Vein endothelial cell (primary cell): ENCODE measurements around a stretch of chr14.

- CAGE, long polyA plus RNA: no peak
These were observed 16.0 kb downstream of the PACS2 start for GRCh38 chr14:105330434-105331021.

DNA sequence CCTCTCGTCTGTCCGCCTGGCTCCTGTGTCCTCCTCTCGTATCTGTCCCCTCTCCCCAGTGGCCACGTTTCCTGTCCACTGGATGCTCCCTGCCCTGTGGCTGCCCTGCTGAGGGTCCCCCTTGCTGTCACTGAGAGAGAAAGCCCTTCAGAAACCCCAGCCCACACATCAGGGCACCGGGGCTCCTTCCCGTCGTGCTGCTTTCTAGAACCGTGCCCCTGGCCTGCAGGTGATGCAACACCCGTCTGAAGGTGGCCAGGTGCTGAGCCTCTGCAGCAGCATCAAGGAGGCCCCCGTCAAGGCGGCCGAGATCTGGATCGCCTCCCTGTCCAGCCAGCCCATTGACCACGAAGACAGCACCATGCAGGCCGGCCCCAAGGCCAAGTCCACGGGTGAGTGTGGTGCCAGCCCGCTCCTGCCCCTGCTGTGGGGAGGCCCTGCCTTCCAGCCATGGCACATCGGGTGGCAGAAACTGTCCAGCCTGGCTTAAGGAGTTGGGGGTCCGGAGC lies 31.3 kb upstream of the TEX22 start:
- CAGE, long polyA plus RNA: no peak

GRCh38 chr14:105375537-105376220 lies 22.7 kb upstream of the TEX22 start:
- CAGE, long polyA plus RNA: no peak

DNA sequence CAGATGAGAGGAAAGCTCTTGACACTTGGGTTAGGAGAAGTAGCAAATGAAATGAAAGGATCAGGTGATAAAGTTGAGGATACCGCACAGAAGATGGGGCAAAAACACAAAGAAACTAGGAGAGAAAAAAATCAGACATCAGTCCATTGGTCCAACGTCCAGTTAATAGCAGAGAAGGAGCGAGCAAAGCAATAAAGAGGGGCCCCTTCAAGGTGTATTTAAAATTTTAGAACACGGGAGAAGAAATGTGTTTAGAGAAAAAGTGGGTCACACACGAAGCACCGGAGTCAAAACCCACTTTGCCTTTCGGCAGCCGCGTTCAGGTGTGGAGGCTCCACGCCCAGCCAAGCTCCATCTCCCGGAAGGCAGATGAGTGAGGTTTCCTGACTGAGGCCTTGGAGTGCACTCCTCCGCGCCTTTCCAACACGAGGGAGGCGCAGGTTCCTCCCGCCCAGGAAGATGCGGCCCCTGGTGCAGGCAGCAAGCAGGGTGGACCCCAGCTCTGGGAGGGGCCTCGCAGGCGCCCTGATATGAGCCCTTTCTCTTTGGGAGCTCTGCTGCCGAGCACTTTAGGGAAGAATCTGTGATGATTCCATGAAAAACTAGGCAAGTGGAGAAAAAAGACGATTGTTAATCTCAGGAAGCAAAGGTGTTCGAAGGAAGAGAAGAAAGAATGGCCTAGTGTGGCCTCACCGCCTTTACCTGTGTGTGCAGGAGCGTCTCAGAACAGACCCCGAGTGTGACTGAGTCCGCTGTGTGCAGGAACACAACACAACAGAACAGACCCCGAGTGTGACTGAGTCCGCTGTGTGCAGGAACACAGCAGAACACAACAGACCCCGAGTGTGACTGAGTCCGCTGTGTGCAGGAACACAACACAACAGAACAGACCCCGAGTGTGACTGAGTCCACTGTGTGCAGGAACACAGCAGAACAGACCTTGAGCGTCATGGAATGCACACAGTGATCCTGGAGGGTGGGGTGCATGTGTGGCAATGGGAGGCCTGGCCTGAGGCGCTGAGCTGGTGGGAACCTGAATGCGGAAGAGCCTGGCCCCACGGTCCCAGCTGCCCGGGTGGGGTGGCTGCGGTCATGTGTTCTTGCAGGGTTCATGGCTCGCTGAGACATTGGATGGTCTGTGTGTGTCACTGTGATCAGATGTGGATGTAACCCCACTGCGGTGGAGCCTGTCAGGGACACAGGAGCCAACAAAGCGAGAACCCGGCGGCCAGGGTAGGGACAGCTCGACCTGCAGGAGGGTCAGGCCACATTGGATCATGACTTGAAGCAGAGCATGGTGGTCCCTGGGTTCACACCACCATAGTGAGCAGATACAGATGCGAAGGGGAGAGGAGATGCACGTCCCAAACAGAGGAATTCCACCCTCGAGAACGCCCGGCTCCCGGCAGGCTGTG lies 22.8 kb downstream of the MTA1 start:
- CAGE, long polyA plus RNA: no peak

DNA sequence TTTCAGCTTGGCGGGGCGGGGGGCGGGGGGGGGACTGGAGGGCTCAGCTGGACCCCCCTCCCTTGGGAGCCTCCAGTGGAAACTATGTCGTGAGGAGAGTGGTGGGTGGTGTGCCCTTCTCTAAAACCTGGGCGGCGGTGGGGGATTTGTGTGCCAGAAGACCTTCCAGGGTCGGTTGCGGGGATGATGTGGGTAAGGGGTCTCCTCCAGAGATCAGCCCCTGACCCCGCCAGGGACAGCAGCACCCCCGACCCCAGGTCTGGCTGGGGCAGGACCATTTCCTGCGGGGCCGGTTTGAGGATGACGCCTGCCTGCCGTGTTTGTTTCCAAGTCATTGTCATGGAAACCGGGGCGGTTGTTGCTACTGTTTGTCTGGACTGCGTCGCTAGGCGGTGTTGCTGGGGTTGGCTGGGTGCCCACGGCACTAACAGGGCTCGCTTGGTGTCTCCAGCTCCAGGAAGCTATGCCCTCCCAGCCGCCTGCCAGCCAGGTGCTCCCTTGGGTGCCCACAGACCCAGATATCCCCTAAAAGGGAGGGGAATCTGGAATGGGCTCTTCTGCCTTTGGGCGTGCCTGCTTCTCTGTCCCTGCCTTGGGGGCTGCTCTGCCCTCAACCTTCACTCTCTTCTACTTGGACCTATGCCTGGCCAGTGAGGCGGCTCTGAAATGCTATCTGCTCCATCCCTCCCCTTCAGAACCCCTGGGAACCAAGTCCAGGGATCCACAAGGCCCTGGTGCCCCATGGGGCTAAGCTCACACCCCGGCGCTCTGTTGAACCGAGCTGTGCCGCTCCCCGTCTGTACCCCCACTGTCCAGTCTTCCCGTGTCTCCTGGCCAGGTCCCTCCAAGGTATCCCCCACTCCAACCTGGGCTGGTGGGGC lies 4.7 kb upstream of the CRIP1 start:
- CAGE, long polyA plus RNA: no peak

- CAGE, long polyA plus RNA: no peak
These were observed 938 bp downstream of the CRIP1 start for GRCh38 chr14:105487395-105488253.

DNA sequence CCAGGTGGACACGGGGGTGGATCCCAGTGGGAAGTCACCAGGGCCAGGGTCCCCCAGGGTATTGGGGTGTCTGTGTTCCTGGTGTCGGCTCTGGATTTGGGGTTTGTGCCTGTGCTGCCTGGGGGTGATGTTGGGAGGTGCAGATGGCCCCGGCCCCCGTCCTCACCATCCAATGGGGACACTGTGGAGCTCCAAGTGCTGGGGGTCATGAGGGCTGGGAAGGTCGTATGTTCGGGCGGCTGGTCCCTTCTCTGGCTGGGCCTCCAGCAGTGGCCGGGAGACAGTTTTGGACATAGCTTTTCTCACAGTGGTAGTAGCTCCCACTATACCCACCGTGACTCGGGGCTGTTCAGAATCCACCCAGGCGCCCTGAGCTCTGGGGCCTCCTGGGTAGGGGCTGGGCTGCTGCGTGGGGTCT lies 354.4 kb downstream of the TMEM121 start:
- CAGE, long polyA plus RNA: no peak

GRCh38 chr14:105899150-105899759 lies 372.9 kb downstream of the TMEM121 start:
- CAGE, long polyA plus RNA: no peak

- CAGE, long polyA plus RNA: no peak
These were observed 374.1 kb downstream of the TMEM121 start for GRCh38 chr14:105900457-105900963.

DNA sequence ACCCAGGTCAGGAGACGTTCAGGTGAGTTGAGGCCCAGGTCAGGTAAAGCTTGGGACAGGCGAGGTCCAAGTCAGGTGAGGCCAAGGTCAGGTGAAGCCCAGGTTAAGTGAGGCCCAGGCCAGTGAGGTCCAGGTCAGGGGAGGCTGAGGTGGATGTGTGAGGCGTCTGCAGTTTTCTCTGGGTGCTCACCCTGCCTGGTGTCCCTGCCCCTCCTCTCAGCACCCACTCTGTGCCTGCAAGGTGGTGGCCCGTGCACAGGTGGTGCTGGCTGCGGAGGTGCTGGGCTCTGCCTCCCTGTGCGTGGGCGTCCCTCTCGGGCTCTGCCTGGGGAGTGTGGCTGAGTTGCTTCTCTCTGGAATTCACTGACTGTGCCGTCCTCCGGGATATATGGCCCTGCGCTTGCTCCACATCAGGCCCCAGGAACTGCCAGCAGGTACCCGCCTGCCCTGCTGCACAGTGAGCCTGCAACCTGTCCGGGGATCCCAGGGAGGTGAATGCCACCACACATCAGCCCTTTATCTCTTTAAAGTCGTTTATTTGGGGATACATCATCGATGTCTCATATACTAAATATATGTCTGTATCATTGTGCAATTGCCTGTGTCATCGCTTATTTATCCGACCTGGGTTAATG lies 379.1 kb downstream of the TMEM121 start:
- CAGE, long polyA plus RNA: no peak

DNA sequence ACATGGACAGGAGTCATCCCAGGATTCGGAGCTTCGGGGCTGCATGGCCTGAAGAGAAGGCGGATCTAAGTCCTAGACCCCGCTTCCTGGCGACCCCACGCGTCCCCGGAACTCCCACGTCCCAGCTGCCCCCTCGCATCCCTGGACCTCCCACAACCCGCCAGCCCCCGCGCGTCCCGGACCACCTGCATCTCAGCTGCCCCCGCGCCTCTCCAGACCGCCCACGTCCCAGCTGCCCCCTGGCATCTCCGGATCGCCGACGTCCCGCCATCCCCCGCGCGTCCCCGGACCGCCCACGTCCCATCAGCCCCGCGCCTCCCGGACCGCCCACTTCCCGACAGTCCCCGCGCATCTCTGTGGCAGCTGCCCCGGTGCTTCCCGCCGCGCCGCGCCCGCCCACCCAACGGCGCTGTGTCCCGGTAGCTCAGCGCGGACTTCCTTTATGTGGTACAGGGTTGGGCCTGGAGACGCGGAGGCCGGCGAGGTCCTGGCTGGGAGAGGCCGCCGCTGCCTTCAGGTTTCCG lies 874.9 kb downstream of the TMEM121 start:
- CAGE, long polyA plus RNA: no peak

DNA sequence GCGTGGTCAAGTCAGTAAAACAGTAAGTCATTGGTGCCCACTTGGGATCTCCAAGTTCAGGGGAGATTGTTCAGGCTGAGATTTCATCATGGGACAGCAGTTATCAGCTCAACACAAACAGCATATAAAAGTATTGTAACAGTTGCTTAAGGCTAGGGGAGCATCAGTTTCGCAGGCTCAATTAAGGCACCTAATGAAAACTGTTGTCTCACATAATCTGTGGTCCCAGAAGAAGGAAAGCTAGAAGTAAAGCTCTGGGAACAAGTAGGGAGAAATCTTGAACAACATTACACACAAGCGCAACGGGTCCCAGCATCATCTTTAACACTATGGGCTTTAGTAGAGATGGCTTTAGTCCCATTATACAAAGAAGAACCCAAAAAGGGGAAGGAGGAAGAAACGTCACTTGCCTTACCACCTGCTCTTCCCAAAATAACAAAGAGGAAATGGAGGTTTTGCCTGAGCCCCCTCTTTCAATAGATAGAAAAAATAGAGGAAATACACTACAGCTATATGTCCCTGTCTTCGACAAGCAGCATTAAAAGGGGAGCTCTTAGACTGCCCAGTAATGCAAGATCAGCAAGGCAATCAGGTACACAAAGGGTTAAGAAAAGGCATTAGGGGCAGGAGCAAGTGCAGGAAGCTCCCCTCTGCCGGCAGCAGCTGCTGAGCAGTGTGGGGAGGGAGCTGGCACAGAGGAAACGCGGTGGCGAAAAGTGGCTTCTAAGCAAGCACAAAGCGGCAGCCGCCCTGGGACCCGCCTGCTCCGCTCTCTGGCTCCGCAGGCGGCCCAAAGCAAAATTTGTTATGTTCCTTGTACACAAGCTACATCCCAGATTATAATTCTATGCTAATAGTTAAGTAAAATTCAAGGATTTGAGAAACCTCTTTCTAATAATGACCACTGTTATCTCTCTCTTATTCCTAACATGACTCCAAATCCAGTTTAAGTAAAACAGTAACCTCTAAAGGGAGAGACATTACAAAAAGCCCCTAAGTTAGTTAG lies 1218.8 kb downstream of the TMEM121 start:
- CAGE, long polyA plus RNA: no peak

DNA sequence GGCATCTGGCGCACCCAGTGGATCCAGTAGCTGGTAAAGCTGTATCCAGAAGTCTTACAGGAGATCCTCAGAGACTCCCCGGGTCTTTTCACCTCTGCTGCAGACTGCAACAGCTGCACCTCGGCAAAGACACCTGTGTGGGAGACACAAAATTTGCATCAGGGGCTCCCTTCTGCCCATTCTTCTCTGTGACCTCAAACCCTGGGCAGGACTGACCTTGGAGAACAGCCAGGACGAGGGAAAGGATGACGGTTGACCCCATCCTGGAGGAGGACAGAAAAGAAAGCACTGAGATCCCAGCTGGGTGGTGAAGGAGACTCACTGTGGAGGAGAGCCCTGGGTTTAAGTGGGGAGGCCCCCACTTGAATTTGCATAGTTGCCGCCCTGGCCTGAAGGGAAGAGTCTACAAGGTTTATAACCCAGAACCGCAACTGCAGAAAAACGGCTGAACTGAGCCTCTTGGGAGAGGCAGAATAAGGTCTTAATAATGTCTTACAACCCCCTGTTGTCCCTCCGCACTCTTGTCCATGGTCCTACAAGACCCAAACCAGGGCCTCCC lies 1325.0 kb downstream of the TMEM121 start:
- CAGE, long polyA plus RNA: no peak

- CAGE, long polyA plus RNA: no peak
These were observed 1351.2 kb downstream of the TMEM121 start for GRCh38 chr14:106877560-106877992.